Renal cortical epithelial cell (primary cell): ENCODE data around the genes IGLL5 and RAB36.

- RRBS, result no CpG with 5 or more reads among the region's 3 CpGs
These were observed 63.8 kb upstream of the TOP3B start for GRCh38 chr22:22046399-22046866.

GRCh38 chr22:22164465-22164962 is 80.1 kb upstream of the VPREB1 start:
- RRBS, result no CpG with 5 or more reads among the region's 1 CpG

DNA sequence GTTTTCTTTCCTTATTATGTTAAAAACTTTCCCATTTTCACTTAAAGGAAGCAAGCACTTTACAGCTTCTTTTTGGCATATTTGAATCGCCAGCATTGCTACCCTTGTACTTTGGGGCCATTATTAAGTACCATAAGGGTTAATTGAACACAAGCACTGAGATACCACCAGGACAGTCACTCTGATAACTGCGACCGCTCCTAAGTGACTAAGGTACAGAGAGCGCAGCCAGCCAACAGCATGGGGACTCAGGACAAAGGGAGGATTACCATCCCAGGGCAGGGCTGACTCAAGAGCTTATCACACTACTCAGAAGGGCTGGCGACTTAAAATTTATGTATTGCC is 559 bp downstream of the ZNF280A start:
- RRBS, result no CpG with 5 or more reads among the region's 5 CpGs

DNA sequence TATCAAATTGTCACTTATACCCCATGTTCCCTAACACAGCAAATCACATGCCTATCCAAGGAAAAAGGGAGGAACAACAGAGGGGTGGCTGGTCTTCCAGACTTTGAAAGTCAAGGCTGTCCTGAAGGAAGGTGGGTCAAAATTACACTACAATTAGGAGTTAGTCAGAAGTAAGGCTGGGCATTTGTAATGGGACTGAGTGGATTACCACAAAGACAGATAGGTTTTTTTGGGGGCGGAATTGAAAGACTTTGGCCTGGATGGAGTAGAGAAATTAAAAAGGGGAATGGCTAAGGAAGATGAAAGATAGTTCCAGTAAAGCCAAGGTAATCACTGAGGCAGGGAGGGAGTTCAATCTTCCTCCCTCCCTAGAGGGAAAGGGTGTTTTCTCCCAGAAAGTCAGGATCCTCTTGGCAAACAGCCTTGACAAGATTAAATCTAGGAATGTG is 5.8 kb downstream of the PRAME start:
- RRBS, result no CpG with 5 or more reads among the region's 1 CpG

GRCh38 chr22:22686486-22686873 is 42.1 kb downstream of the GGTLC2 start:
- RRBS, result no CpG with 5 or more reads among the region's 2 CpGs

DNA sequence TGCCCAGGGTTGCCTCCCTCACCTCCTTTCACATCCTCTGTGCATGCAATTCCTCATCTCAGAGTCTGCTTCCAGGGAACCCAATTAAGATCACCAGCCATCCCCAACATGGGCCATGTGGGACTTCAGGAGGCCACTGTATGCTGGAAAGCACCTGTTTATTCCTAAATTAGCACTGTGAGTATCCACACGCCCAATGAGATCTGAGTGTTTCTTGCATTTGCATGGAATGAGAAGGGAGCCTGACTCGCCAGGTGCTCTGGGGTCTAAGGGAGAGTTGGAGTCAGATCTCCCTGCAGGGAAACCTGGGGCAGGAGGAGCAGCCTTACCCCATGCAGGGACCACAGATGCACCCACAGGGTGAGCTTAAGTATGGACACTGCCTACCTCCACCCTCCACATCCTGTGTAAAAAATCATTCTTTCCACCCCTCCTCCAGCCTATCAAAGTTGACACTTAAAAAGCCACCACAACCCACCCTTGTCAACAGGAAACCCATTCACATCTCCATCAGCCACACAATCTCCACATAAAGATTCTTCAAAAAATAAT is 67.1 kb upstream of the IGLL5 start:
- RRBS, result no CpG with 5 or more reads among the region's 2 CpGs

GRCh38 chr22:22887488-22888276 is at the start of gene IGLL5:
TSS of gene IGLL5 (plus strand) at chr22:22887816.
- RRBS, result no CpG with 5 or more reads among the region's 13 CpGs

GRCh38 chr22:22893388-22894183 is 6.0 kb downstream of the IGLL5 start:
- RRBS, result no CpG with 5 or more reads among the region's 11 CpGs

DNA sequence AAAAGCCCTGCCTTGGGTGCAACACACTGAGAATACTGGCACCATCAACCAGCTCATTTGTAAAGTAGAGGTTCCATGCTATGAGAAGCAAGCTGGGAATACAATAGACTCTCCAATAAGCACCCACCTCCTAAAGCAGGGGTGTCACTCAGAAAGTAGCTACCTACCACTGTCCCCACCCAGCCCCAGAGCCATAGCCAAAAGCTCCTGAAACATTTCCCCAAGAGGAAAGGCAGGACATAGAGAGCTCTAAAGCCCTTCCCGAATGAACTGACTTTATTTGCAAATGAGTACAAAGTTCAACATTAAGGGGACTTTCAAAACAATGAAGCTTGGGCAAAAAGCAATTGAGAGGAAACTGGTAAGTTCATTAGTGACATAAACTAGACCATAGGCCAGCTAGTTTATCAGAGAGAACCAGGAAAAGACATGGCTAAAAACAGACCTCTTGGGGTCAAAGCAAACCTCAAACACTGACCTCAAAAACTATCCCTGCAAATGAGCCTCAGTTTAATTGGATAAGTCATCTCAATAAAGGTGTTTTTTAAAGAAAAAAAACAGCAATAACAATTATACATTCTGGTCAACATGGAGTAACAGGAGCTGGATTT is 72.7 kb downstream of the IGLL5 start:
- RRBS, result no CpG with 5 or more reads among the region's 1 CpG

- RRBS, result 76% methylated on average over 7 of the region's 37 CpGs
These were observed 28.4 kb downstream of the GNAZ start for GRCh38 chr22:23098228-23099625.

- RRBS, result no CpG with 5 or more reads among the region's 12 CpGs
These were observed 22.2 kb downstream of the RSPH14 start for GRCh38 chr22:23119434-23120108.

- RRBS, result 3% methylated on average over 20 of the region's 65 CpGs
These were observed at the start of gene RAB36 for GRCh38 chr22:23144857-23146004. TSS of gene RAB36 (plus strand) at chr22:23145477.

DNA sequence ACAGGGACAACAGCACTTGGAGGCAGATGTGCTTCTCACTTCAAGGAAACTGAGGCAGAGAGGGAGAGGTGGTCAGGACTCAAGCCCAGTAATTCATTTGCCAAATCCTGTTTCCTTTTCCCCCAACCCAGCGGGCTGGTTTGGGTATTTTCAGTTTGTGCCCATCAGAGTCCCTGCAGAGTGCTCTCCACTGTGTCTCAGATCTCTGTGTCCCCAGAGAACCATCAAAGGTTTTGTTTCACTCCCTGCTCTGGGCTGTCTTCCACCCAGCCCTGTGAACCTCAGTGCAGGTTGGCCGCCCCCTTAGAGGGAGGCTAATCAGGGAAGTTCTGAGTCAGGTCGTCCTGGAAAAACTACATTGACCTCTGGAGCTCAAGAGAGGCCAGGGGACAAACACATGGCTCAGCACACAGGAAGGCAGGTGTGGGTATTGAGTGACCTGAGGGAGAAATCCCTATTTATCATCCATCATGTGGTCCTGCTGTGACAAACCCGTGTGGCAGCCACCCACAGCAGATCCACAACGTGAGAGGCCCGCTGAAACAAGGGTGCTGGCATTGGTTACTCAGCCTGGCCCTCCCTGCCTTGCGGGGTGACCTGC is 994 bp upstream of the BCR start:
- RRBS, result no CpG with 5 or more reads among the region's 7 CpGs

DNA sequence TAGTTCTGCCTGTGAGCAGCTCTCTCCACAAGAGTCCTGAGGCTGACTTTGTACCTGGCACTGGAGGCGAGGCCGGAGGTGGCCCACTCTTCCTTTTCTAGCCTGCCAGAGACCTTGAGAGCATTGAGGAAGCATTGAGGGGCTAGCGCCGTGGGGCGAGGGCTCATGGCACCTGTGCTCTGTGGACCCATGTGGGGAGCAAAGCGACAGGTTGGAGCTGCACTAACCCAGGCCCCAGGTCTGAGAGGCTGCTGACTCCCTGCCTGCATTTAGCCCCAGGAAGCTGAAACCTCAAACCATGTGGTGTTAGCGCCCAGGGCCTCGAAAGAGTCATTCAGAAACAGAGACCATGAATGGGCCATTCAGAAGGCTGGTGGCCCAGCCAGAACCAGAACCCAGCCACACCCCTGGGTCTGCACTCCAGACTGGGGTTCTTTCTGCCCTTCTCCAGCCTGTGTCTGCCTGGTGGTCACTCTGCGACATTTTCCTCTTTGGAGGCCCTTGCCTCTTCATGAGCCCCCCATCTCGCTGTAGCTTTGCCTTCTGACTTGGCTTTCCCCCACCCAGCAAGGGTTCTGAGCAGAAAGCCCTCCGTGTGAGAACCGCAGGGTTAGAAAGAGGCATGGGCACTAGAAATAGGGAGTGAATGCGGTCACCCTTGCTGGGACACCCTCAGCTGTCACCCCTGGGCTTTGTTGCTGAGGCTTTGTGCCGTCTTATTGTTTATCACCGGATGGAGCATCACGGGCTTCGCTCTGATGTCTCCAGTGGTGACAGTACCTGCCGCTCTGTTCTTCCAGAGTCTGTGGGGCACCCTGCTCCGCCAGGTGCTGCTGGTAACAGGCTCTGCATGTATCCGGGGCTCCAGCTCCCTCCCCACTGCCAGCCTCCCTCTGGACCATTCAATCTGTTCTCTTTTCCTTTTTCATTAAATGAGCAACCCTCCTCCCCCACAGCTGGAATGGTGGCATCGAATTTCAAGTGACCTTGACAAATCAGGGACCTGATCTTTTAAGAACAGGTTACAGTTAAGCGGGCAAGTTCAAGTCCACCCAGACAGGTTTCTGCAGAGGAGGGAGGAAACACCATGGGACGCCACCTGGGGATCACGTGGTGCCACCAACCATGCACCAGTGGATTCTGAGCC is 88.9 kb downstream of the BCR start:
- RRBS, result no CpG with 5 or more reads among the region's 24 CpGs

- RRBS, result no CpG with 5 or more reads among the region's 23 CpGs
These were observed 119.5 kb downstream of the IGLL1 start for GRCh38 chr22:23460520-23461022.

DNA sequence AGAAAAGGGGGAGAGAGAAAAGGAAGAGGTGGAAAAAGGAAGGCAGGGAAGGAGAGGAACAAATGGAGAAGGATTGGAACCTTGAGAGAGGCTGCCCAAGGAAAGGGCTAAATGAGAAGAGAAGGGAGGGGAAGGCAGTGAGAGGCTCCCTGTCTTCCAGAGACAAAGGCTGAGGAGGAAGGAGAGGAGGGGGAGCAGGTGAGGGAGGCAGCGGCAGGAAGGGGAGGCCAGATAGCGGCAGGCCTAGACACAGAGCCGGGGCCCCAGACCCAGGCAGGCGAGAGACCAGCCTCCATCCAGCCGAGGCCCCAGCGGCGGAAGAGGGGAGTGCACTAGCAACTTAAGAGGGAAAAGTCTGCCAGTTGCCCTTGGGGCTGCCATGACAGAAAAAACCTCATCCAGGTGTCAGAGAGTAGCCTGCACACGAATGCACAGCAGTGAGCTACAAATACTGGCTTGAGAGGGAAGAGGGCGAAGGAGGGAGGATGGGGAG is 46.8 kb downstream of the IGLL1 start:
- RRBS, result no CpG with 5 or more reads among the region's 9 CpGs

GRCh38 chr22:23535882-23536982 is 43.9 kb downstream of the IGLL1 start:
- RRBS, result no CpG with 5 or more reads among the region's 14 CpGs

DNA sequence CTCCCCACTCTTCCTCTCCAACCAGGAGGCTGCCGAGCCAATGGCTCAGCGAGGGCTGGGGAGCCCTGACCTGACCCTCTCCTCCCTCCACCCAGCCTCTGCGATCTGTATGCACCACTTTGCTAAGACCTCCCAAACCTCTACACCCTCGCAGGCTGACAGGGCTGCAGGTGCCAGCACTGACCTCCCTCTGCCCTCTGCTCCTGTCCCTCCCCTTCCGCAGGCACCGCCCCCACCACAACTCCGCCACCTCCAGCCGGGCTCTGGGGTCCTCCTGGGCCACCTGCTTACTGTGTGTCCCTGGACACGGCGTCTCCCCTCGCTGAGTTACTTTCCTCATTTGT is 14.5 kb downstream of the IGLL1 start:
- RRBS, result no CpG with 5 or more reads among the region's 11 CpGs

GRCh38 chr22:23850239-23850586 is 7.5 kb upstream of the SLC2A11 start:
- RRBS, result 11% methylated on average over 3 of the region's 12 CpGs